Bile duct (tissue), 1 donor: ENCODE results near the genes FAM193A and ADD1.

DNA sequence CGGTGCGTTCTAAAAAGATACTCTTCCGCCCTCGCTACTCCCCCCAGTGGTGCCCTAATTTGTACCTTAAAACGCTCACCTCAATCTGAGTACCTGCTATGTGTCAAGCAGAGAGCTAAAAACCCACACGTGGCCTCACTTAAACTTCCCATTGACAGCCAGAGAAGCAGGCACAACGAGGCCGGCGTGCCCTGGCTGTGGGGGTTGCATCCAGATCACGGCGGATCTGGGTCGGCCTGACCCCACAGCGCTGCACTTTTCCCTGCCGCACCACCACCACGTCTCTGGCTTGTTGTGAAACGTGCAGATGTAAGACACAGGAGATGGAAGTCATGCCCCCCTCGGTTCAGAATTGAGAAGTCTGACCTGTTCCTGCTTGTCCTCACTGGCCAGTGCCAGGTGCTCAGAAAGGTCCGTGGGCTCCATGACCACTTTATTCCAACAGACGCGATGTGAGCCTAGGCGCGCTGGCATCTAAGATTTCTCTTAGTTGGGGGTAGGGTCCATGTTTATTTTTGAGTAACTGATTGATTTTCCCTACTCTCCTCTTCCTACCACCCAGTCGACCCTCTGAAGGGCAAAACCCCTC is 919 bp upstream of the ZFYVE28 start:
- PRO-cap: no peak

DNA sequence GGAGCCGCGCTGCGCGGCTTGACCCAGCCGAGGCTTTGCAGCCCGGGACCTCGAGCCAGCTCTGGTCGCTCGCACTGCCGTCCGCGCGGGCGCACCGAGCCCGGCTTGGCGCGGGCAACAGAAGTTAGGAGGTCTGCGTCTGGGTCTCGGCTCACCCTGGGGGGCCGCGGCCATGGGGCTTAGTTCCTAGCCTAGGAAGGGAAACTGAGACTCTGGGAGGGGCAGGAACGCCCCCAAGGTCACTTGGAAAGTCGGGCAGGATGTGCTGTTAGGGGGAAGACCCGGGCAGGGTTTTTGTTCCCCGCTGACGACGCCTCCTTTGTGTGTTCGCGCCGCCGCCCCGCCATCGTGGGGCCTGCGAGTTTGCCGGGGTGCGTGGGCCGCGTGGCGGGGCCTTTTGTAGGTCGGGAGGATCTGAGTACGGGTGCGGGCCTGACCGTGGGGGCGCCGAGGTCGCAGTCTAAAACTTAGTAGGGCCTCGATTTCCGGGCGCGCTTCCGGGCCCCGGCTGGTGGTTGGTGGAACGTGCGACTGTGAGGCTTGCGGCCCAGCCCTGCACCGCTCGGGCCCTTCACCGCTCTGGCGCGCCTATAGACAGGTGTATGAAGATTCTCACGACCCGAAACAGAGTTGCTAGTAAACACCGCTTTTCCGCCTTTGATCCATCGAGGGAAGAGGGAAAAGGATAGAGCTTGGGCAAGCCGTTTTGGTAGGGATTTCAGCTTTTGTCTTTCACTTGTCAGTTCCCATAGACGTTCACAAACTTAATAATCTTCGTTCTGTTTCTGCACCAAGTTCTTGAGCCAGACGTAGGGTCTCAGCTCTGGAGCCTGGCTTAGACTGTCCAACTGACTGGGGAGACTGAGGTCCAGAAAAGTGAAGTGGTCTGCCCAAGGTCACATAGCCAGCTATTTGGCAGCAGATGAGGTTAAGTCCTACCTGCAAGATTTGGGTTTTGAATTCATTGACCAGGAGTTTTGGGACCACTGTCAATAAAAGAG is 728 bp downstream of the RNF4 start:
- PRO-cap: unidirectional peak, minus-strand start at position 469 of the sequence

- PRO-cap: unidirectional peak, minus-strand start at chr4:2535995; unidirectional peak, minus-strand start at chr4:2536139; bidirectional peak, plus-strand start at chr4:2536682, minus-strand start at chr4:2536288
Measured at GRCh38 chr4:2535934-2536803, at the start of gene FAM193A. Gene FAM193A (plus strand): TSS chr4:2536647.

DNA sequence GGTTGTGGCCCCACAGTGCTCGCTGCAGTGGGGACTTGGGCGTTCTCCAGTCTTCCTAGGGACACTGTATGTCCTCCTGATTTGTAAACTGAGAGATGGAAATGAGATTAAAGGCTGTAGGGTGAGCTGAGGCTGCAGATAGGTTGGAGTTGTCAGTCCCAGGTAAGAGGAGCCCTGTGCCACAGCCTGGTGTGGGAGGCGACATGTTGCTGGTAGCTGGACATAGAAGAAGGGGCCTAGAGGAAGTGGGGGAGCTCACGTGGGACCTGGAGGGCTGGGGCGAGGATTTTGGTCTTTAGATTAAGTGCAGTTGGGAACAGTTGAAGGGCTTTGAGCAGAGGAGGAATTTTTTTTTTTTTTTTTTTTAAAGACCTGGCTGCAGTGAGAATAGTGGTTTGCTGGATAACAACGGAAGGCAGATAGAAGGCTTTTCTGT is 36.0 kb downstream of the FAM193A start:
- PRO-cap: no peak

GRCh38 chr4:2699759-2700593 is 56.2 kb downstream of the TNIP2 start:
- PRO-cap: no peak

GRCh38 chr4:2753482-2754050 is 2.6 kb downstream of the TNIP2 start:
- PRO-cap: no peak

DNA sequence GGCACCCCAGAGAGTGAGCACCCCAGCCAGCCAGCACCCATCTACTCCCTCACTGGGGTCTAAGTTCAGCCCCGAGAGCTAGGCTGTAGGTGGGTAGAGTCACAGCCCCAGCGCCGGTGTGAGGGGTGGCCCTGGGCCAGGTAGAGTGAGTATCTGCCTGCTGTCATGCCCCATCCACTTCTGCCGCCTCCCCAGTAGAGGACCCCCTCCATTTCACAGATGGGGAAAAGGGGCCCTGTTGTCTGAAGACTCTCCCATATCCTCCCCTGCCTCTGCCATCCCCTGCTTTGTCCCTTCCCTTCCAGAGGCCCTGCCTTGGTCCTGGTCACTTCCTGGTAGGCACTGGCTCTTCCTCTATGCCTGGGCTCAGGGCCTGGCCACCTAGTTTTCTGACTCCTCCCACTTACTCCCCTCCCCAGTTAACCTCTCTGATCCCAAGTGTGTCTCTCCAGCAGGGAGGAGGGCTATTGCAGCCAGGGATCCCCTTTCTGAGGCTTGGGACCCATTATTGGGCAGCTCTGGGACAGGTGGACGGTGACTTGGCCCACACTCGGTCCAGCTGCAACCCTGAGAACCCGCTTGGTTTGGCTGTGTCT is 1.5 kb upstream of the SH3BP2 start:
- PRO-cap: no peak

GRCh38 chr4:2804859-2805388 is 12.0 kb downstream of the SH3BP2 start:
- PRO-cap: no peak

DNA sequence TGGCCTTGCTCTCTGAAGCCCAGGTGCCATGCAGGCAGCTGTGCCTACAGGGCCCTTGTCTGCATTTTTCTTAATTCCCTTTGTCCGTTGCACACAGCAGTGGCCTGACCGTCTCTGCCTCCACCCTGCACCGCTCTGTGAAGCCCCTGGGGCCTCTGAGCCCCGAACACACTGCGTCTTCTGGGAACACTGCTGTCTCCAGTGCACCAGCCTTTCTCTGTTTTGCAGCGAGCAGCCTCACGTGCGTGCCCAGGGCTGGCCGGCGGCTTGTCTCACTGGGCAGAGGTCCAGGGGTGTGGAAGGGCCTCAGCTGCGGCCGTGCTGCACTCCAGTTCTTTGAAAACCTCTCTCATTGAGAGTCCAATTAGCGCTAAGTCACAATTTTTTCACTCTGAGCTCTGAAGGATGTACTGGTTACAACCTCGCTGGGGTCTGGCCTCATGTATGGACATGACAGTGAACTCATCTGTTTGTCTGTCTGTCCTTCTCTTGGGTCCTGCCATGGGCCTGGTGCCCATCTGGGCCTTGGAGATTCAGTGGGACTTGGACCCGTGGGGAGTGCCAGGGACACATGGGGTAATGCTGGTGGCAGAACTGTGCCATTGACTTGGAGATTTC is 14.1 kb downstream of the SH3BP2 start:
- PRO-cap: no peak

DNA sequence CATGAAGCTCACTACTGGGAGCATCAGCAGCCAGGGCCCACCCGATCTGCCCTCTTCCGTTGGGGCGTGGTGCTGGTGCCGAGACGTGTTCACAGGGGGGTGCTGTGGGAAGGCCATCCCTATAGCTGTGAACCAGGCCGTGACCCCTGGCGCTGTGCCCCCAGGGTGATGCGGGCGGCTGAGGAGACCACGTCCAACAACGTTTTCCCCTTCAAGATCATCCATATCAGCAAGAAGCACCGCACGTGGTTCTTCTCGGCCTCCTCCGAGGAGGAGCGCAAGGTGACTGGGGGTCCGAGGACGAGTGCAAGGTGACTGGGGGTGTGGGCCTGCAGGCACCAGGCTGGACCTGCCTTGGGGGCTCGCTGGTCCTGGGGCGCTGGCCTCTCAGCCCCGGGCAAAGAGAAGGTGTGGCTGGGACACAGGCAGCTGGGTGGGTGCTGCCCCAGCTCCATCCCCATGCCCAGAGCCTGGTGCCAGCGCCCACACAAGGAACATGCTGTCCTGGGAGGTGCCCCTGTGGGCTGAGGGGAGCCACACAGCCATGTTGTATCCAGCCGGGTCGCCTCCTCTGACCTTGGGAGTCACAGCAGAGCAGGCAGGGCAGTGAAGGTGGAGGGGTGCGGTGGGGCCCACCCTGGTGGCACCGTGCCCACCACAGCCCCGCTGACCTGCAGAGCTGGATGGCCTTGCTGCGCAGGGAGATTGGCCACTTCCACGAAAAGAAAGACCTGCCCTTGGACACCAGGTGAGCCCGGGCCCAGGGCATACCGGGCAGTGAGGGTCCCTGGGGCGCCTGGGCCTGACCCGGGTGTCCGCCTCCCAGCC is 19.0 kb upstream of the ADD1 start:
- PRO-cap: no peak

GRCh38 chr4:2829355-2829933 is 14.2 kb upstream of the ADD1 start:
- PRO-cap: no peak

GRCh38 chr4:2843544-2844130 is at the start of gene ADD1:
Gene ADD1 (plus strand): TSS chr4:2843844.
- PRO-cap: bidirectional peak, plus-strand start at chr4:2843901, minus-strand start at chr4:2843723

DNA sequence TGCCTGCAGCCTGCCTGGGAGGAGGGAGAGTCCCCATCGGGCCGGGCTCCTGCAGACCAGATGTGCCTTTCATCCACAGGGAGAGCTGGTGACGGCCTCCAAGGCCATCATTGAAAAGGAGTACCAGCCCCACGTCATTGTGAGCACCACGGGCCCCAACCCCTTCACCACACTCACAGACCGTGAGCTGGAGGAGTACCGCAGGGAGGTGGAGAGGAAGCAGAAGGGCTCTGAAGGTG is 19.9 kb downstream of the MFSD10 start:
- PRO-cap: no peak

- PRO-cap: no peak
Measured at GRCh38 chr4:2933247-2933636, 1.4 kb downstream of the MFSD10 start.

- PRO-cap: no peak
Measured at GRCh38 chr4:2933645-2934646, 679 bp downstream of the MFSD10 start.

- PRO-cap: bidirectional peak, plus-strand start at chr4:3041842, minus-strand start at chr4:3041778; bidirectional peak, plus-strand start at chr4:3042030, minus-strand start at chr4:3042020
Measured at GRCh38 chr4:3041047-3042248, 33.0 kb upstream of the HTT start.

GRCh38 chr4:3225035-3225851 is 23.7 kb upstream of the MSANTD1 start:
- PRO-cap: no peak

DNA sequence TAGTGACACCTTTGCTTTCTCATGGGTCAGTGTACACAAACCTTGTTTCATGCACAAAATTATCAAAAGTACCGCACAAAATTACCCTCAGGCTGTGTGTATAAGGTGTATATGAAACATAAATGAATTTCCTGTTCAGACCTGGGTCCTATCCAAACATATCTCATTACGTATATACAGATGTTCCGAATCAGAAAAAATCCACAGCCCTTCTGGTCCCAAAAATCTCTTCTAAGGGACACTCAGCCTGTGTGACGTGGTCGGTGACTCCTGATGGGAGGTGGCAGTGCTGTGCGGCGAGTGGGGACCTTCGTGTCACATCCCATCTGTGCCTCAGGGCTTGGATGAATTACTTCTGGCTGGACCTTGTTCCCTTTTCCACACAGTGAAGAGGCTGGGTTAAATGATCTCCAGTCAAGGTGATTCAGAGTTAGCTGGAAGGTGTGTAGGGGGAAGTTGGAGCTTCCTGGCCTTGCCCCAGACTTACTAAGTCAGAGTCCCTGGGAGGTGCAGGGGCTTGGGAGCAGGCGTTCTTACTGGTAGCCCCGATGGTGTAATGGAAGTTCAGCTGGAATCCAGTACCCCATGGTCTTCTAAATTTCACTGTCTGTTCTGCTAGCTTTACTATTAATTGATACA is 18.9 kb downstream of the RGS12 start:
- PRO-cap: unidirectional peak, plus-strand start at position 489 of the sequence

GRCh38 chr4:3396836-3397697 is 44.7 kb upstream of the HGFAC start:
- PRO-cap: unidirectional peak, plus-strand start at chr4:3397349

DNA sequence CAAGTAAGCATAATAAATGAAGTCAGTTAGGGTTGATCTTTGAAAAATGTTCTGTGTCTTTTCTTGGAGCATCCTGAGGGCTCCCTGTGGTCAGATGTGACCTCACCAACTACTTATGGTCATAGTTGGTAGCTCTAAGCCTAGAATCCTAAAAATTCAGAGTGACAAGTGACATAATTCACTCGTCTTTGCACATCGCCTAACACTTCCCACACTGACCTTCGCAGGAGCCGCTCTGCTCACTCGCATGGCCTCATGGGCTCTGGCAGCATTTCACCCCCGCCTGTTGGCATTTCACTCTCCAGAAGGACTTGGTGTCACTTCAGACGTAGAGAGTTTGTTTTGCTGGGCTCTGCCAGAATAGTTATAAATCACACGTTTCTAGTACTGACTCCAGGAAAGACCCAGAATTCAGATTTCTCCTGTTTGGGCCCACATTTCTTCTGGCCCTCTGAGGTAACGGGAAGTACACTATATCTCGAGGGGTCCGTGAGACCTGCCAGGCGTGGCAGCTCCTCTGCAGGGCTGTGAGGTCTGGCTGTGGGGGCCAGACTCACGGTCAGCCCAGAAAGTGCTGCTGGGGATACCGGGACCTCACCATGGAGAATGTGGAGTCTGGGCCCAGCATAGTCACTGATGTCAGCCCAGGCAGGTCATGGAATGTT is 38.8 kb upstream of the HGFAC start:
- PRO-cap: no peak